ENCODE measurements around a stretch of chr6.

- PRO-cap: no peak
Observed at GRCh38 chr6:166824428-166825221, 131.7 kb downstream of the RNASET2 start.

- PRO-cap: no peak
Observed at GRCh38 chr6:166861969-166862742, 94.2 kb downstream of the RNASET2 start.

- PRO-cap: no peak
Observed at GRCh38 chr6:167546771-167547450, 222.0 kb downstream of the TTLL2 start.

- PRO-cap: no peak
Observed at GRCh38 chr6:167682579-167683592, 143.8 kb upstream of the AFDN start.

- PRO-cap: no peak
Observed at GRCh38 chr6:167700186-167700593, 126.5 kb upstream of the AFDN start.

GRCh38 chr6:167712115-167712560 lies 114.6 kb upstream of the AFDN start:
- PRO-cap: no peak

DNA sequence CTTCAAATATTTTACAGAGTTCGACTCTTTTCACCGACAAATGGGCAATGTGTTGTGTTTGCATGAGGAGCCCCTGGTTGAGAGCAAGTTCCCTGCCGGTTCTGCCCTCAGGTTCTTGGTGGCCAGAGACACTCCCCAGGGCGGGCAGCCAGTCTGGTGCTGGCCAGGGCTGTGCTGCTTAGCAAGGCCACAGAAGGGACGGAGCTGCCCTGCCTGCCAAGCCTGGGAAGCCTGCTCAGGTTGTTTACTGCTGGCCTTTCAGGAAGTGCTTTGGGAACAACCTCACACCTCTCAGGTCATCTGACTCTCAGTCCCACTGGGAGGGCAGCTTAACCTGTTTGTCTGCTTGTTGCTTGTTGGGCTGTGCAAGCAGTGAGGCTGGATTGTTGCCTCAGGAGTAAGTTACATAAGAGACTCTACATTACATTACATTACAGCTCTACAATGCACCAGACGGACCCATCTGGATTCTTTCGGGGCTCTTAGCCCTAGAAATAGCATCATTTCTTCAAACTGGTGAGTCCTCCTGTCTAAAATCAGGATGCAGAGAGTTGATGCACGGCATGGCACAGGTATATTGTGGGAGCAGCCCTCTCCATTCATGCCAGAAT lies 75.7 kb upstream of the AFDN start:
- PRO-cap: no peak

- PRO-cap: no peak
Observed at GRCh38 chr6:167849726-167850487, 23.2 kb downstream of the AFDN start.

DNA sequence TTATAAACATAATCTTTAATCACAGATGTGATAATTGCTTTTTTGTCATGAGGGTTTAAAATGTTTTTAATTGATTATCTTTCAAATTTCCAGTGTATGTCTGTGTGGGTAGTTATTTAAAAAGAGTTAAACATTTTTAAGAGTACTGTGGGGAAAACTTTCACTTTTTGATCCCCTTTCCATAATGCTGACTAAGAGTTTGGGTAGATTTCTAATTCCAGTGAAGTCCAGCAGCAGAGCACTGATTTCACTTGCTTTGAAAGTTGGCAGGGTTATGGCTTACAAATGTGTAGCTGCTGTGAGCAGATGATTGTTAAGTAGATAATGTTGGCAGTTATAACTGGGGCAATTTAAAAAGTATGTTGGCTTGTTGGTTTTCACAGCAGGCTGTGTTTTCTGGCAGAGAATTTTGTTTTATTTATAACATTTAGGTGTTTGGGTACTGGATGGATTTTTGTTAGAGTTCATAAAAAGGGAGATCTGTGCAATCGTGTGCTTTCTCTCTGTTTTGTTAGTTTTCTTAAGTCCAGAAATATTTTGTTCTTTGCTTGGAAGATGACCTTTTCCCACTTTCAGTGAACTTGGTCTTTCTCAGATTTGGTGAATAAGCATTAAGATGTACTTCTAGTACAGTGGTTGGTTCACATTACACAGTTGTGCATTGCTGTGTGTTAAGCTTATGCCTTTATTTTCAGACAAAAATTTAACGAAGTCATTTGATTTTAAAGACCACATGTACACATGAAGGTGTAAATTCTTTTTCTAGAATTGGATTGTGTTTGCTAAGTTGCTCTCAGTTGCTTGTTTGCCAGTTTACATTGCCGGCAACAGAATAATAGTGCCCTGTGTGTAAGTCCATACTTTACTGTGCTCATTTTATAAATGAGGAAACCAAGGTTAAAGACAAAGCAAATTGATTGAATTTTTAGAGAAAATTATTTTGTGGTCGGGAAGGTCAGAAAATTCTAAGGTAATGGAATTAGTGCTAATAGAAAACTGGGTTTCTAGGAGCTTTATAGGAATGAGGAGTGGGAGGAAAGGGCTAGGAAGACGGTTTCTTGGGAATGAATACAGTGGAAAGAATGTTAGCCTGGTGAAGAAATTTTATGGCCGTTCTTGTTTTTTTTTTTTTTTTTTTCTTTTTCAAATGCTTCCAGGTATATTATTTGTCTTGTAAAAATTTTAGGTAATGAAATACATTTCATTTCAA lies 31.6 kb downstream of the AFDN start:
- PRO-cap: no peak

GRCh38 chr6:167881182-167882489 lies 54.9 kb downstream of the AFDN start:
- PRO-cap: no peak

- PRO-cap: no peak
Observed at GRCh38 chr6:167937890-167938751, 59.4 kb upstream of the KIF25 start.

DNA sequence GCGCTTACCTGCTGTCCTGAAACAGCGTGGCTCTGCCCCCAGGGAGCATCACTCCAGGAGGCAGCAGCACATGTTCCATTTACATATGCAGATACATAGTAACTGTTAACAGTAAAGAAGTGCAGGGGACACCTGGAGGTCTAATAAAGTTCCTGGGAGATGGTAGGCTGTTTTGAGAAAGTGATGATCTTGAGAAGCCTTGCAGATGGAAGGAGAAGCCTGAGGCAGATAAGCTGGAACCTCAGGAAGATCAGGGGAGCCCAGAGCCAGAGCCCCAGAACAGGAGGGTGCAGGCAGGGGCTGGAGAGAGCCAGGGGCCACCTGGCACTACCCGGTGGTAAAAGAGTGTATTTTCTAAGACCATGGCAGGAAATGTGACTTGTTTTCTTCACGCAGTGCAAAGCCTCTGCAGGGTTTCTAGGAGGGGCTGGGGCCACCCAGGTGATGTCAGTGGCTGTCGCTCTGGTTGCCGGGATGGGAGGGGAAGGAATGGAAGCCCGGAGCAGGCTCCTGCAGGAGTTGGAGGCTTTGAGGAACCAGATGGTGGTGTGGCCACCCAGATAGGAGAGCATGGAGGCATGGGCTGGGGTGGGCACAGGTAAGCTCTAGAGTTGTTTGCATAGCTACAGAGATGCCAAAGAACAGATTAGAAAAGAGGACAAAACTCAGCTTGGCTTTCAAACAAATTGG lies 24.1 kb upstream of the KIF25 start:
- PRO-cap: no peak

DNA sequence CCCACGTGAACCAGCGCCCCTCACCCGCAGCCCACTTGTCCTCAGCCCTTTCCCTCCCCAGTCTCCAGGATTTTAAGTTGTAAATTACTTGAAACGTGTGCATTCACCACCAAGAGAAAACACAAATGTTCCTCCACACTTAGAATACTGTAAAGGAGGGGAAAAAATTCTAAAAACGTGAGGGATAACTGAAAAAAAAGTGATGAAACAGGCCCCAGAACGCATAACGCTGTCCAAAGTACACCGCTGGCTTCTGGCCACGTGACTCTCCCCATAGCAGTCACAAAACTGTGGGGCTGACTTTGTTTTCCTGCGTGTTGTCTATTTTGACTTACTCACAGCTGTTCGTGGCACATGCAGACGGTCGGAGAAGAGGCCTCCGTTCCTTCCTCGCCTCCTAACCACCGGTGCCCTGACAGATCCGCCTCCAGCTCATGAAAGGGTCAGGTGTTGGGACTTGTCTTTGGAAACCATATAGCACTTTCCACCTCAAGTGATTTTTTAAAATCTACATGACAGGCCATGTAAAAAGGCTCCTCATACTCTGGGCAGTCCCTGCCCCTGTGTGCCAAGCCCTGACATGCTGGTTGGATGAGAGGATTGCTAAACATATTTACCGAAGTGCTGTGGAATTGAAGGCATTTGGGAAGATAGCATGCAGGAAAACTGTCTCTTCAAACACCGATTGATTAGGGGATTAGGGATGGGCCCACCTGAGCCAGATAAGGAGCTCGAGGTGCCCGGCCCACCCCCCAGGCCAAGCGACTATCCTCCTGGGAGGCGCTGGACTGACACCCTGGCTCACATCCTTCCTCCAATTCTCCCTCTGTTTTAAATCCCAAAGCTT lies 54.9 kb downstream of the DACT2 start:
- PRO-cap: no peak

DNA sequence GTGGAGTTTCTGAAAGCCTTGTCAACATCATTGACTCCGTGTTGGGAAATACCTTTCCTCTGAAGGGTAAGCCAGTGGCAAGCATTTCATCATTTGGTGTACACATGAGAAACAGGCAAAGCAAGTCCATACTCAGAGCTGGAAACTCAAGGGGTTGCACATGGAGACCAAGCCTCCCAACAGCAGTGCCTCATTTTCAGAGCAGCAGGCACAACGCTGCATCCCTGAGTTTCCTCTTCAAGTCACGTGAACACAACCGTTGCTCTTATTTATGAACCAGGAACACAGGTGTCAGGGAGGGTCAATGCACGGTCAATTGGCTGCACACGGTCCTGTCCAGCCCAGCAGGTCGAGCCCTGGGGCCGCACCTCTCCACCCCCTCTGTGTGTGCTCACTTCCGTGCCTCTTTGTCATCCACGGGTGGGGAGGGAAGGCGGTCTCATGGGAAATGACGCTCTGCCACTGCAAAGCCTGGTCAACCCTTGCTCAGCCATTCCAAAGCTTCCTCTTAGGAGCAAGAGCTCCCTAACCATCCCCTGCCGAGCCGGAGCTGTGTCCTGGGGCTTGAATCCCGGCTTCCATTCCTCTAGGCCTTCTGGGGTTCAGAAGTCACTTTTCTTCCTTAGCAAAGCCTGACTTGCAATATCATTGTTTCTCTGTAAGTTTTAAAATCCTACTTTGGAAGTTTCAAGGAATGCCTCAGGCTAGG lies 38.7 kb downstream of the DACT2 start:
- PRO-cap: no peak

DNA sequence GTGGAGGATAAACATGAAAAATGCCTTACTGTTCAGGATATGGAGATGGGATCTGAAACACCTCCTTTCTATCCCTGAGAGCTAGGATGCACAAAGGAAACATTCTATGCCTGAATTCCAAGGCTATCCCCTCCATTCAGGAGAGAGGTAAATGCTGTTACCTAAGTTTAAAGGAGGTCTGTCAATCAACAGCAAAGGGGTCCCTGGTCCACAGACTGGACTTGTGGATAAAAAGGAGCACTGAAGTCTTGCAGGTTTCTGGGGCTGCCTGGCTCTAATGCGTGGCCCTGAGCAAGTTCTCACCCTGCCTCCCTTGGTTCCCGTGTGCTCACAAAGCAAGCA lies 4.9 kb downstream of the DACT2 start:
- PRO-cap: no peak

DNA sequence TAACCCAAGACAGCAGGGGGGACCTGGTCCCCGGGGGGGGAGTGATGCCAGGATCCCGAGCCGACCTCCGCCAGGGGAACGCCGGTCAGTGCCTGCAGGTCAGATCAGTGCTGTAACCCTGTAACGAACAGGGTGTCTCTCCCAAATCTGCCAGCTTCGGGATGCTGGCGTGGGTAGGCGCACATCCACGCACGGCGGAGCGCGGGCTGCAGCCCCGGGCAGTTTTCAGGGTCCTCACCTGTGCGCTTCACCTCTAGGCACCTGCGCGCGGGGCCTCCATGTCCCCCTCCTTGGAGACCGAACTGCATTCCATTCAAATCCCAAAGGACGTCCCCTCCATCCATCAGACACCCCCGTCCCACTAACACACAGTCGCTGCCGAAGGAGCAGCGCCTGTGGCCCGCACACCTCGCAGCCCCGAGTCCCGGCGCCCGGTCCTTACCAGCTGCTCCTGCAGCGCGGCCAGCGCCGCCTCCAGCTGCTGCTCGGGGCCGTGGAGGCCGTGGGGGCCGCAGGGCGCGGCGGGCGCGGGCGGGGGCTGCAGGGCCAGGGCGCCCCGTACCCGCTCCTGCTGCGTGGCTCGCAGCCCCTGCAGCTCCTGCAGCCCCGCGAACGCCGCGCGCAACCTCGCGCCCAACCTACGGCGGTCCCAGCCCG lies 503 bp downstream of the DACT2 start:
- PRO-cap: no peak

- PRO-cap: no peak
Observed at GRCh38 chr6:168368109-168368385, 48.5 kb upstream of the DACT2 start.

DNA sequence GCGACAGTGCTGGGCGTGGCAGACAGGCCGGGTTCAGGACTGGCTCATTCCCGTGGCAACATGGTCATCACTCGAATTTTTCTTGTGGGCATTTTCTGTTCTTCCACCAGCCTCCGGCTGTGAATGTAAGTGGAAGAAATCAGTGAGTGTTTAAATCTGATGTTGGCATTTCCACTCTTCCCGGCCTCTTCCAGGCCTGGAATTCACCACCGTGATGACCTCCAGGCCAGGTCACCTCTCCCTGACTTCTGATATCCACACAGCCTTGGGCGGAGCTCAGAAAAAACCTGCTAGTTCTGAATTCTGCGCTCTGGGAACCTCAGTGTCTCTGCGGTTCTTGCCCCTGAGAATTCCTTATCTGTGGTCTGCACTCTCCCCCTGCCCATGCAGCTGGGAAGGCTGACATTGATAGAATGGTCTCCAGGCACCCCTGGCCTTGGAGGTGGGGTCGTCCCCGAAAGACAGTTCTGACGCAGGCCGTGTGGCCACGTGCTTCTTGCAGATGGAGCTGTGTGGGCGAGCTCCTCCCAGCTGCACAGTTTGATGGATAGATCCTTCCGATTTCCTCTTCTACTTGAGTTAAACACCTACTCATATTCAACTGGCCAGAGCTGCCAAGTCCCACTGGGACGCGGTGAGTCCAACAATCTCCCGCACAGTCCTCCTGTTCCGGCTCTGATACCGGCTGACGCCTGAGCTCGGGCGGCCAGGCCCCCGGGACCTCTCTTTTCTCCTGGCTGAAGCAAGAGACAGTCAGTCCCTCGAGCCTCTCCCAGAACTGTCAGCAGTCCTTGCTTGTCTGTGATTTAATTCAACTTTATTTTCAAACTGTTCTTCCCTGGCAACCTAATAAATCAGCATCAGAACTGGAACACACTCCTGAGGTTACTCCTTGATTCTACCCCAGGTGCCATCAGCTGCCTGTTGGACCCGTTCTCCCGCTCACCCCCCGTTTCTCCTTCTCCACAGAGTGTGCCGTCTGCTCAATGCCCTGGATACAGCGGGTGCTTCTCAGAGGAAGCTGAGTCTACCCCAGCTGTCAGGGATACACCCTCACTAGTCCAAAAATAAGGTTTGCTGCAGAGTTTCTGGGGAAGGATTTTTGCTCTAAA lies 57.9 kb upstream of the DACT2 start:
- PRO-cap: no peak

DNA sequence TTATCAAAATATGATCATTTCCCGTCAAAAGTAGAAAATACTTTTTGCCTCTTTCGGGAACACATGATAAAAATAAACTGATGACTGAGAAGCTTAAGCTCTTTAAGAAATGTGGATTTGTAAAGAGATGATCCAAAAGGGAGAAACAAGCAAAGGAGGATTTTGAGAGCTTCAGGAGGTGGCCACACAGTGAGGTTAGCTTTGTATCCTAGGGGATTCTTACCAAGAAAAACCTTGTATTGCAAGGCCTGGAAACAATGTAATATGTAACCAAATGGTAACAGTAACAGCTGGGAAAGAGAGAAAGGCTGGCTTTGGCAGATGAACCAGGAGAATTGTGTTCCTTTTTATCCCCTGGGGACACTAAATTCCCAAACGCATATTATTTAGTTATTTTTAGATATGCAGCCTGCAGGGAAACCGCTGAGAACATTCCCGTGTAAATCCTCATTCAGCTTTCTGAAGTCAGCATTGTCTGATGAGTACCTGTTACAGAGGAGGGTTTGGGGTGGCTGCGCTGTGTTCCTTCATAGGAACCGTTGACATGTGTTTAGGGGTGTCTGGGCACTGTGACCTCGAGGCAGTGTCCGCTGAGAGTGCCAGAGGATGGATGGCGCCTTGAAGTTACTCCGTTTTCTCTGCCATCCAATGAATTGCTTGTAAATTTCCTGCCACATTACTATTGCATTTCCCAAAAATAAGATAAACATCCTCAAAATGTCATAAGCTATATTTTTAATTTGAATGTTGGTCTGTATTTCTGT lies 101.3 kb downstream of the SMOC2 start:
- PRO-cap: unidirectional peak, plus-strand start at position 494 of the sequence

GRCh38 chr6:168600900-168601594 lies 160.1 kb downstream of the SMOC2 start:
- PRO-cap: no peak